Measurements from ENCODE around the gene CCDC186.

DNA sequence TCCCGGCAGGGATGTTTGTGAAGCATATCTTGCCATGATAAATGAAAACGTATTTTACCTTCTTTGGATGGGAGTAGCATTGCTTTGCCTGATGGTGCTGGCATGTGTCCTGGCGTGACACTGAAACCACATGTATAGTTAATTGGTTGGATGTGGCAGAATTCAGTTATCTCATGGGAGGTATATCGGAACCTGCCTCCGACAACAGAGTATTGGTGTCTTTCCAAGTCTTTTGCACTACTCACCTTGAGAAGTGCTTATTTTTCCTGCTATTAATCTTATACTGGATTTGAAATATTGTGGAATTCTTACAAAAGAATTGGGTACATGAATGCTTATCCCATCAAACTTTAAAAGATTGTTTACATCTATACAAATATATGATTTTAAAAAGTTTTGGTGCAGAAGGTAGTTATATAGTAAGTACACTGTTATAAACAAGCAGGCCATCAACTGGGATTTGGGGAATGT is 1.7 kb downstream of the NHLRC2 start:
- RRBS, result no CpG with 5 or more reads among the region's 5 CpGs

- RRBS, result no CpG with 5 or more reads among the region's 6 CpGs
These were observed 84.3 kb upstream of the ADRB1 start for GRCh38 chr10:113959325-113959875.

GRCh38 chr10:114174041-114175108 is at the start of gene CCDC186:
Gene CCDC186, minus strand, starts transcription at chr10:114174203.
- RRBS, result 1% methylated on average over 13 of the region's 58 CpGs

DNA sequence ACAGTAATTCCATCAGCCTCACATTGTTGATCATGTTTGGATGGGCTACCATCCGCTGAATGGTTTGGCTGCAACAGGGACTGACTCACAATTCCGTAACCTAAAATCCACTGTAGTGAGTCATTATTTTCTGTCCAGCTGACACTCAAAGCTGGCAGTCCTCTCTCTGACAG is 32.7 kb downstream of the VWA2 start:
- RRBS, result no CpG with 5 or more reads among the region's 2 CpGs

GRCh38 chr10:114291669-114292184 is 52.7 kb downstream of the VWA2 start:
- RRBS, result no CpG with 5 or more reads among the region's 13 CpGs

DNA sequence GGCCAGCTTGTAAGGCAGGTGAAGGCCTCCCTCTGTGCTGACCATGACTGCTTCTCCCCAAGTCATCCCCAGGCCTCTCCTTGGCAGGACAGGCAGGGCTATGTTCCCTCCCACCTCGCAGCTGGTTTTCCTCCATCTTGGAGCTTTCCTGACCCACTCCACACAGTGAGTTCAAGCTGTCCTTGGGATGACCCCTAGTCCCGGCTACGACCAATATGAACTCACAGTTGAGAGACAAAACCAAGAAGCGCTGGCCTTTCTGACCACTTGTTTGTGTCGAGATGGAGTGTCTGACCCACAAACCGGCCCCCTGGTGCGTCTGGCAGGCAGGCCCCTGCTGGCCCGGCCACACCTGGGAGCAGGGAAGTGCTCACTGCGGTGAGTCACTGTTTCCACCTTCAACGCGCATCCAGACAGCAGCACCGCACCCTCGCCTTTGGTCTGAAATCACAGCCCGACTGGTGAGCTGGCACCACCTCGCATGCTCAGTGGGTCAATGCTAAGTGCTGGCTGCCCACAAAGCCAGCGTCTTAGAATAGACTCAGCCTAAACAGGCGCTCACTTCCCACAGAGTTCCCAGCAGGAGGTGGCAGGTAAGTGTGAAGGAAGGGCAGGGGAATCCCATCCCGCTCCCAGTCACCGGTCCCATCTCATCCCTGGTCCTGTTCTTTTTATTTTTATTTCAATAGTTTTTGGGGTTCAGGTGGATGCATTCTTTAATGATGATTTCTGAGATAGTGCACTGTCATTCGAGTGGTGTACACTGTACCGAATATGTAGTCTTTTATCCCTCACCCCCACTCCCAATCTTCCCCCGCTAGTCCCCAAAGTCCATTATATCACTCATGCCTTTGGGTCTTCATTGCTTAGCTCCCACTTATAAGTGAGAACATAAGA is 81.7 kb downstream of the VWA2 start:
- RRBS, result 50% methylated on average over 3 of the region's 22 CpGs

DNA sequence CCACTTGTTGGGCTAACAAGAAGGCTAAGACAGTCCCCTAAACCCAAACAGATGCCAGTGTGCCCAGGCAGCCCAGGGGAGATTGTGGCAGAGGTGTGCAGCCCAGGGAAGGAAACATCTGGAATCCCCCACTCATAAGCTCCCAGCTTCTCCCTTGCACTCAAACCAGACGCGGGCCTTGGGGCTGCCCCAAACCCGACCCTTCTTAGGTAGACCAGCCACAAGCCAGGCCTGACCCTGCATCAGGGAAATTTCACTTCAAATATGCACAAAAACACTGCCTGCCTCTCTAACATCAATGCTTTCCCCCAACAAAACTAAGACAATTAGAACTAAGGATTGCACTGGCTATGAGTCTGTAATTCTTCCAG is 8.7 kb downstream of the AFAP1L2 start:
- RRBS, result no CpG with 5 or more reads among the region's 3 CpGs

GRCh38 chr10:114432875-114433809 is 28.8 kb upstream of the AFAP1L2 start:
- RRBS, result no CpG with 5 or more reads among the region's 1 CpG

GRCh38 chr10:114472100-114472639 is 67.9 kb upstream of the AFAP1L2 start:
- RRBS, result no CpG with 5 or more reads among the region's 3 CpGs

GRCh38 chr10:114472930-114473357 is 68.6 kb upstream of the AFAP1L2 start:
- RRBS, result no CpG with 5 or more reads among the region's 5 CpGs

- RRBS, result no CpG with 5 or more reads among the region's 2 CpGs
These were observed 94.4 kb upstream of the AFAP1L2 start for GRCh38 chr10:114498610-114499211.

GRCh38 chr10:114515339-114515988 is 111.2 kb upstream of the AFAP1L2 start:
- RRBS, result no CpG with 5 or more reads among the region's 5 CpGs

DNA sequence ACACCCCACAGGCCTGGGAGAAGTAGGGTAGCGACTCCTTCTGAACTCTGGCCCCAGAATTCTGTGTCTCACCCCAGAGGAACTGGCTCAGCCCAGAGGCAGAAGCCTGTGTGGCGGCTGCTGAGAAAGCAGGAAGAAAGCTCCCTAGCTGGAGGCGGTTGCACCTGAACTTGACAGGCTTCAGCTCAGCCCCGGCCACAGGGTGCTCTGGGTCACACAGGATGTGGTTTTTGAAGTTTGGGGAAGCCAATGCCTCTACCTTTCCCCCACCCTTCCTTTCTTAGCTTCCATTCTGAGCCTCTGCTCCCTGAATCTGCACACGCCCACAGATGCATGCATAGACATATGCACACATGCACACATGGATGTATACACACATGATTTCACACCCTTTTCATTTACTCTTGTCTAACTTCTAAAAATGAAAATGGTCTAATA is 113.8 kb downstream of the ABLIM1 start:
- RRBS, result no CpG with 5 or more reads among the region's 5 CpGs

GRCh38 chr10:114551387-114552031 is 106.6 kb downstream of the ABLIM1 start:
- RRBS, result no CpG with 5 or more reads among the region's 6 CpGs

DNA sequence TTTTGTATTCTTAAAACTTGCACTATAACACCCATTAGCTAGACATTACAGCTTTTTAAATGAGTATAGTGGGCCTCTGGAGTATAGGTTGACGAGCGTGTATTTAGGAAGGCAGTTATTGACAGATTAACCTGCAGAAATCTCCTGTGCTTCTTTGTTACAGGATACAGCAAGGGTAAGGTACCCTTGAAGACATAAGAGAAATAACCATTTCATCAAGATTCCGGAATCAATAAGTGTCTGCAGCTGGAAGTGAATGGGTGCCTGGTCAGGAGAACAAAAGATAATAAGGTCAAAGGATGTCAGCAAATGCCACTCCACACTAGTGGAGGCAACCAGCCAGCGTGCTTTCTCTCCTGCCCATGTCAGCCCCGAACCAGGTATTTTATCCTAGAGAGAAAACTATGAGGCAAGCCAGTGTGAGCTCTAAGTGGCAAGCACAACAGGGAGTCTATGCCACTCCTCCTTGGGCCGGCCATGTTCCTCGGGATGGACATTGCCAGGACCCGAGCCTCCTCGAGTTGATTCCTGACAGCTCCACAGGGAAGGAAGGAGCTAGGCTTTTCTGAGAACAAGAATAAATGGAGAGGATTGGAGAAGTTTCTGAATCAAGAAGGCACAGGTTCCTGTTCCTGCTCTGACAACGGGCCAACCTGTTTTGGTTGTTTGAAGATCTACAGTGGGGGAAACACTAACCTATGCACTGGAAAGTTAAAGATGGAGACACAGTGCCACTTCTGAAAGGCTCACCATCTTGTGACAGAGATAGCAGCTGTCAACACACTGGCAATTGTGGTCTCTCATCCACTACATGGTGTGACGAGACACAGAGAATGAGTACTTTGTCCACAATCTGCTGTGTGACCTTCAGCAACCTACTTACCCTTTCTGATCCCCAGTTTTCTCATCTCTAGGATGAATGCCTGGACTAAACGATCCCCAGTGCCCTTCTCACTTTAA is 29.0 kb downstream of the ABLIM1 start:
- RRBS, result no CpG with 5 or more reads among the region's 12 CpGs

- RRBS, result no CpG with 5 or more reads among the region's 8 CpGs
These were observed 52.6 kb upstream of the FHIP2A start for GRCh38 chr10:114768962-114769328.

DNA sequence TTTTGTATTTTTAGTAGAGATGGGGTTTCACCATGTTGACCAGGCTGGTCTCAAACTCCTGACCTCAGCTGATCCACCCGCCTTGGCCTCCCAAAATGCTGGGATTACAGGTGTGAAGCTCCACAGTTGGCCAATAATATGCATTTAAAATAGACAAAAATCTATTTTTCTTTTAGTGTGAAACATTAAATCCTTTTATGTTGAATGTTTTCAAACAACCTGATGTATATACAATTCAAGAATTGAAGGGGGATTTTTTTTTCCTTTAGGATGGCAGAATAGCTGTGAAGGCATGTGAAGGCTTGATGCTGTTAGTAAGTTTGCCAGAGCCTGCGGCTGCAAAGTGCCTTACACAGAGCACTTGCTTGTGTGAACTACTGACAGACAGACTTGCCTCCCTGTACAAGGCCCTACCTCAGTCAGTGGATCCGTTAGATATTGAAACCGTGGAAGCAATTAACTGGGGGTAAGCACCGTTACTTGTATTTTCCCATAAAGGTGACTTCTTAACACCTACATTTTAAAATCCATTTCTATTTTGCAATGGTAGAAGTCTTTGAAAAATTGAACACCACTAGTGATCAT is 22.0 kb downstream of the FHIP2A start:
- RRBS, result no CpG with 5 or more reads among the region's 5 CpGs

DNA sequence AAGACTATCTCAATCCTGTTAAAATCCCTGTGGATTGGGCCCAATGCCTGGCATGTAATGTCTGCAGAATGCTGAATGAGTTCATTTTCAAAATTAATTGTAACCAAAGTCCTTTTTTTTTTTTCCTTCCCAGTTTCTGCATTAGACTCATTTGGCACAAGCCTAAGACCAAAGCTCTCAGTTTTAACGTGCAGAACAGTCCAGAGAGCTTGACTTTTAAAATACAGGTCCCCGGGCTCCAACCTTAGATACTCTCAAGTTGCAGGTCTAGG is 105.6 kb downstream of the GFRA1 start:
- RRBS, result no CpG with 5 or more reads among the region's 2 CpGs

GRCh38 chr10:116209266-116209519 is 63.8 kb downstream of the GFRA1 start:
- RRBS, result no CpG with 5 or more reads among the region's 1 CpG